Measurements from ENCODE around the gene CCDC141.

DNA sequence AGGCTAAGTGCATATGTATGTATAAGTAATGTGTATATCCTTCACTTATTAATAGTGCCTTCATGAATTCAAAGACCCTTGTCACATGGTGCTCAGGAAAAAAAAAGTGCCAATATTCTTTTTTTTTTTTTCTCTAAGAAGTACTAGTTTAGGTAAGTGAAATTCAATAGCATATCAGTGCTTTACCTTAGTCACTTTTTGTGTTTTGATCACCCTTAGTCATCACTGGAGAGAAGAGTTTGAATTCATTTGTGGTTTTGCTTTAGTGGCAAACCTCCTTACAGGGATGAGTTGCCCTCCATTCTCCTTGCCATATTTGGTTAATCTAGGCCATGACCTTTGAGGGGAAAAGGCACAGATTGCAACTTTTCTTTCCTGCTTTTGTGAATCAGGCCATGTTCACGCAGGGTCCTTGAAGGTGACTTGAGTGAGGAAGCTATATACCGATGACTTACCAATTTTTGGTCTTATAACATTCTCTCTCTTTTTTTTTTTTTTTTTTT is 34.4 kb downstream of the PLEKHA3 start:
- PRO-cap, 2 experiments = no peak in any of the 2 experiments

DNA sequence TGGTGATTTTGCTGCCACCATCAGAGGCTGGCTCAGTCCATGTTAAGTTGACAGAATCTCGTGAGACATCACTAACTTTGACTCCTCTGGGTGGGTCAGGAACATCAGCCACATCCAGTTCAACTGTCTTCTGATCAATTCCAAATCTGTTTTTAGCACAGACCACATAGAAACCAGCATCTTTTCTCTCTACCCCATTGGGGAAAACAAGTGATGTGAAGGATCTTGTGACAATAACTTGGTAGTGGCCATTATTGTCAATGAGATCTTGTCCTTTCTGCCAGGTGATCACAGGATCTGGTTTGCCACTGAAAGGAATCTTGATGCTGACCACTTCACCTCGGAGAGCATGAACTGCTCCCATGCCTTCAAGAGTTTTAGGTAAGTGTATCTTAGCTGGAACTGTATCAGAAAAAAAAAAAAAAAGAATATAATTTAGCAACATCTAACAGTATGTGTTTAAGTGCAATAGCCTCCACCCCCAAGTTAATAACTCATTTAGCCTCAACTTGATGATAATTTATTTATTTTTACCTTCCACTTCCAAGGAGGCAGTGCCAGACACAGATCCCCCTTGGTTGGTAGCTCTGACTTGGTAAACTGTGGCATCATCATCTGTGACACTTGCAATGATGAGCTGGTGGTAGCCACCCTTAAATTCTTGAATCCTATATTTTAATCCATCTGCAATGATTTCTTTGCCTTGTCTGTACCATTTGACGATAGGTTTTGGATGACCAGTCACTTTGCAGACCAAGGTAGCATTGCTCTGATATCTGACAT is 55.4 kb downstream of the PLEKHA3 start:
- PRO-cap, 2 experiments = no peak in any of the 2 experiments

DNA sequence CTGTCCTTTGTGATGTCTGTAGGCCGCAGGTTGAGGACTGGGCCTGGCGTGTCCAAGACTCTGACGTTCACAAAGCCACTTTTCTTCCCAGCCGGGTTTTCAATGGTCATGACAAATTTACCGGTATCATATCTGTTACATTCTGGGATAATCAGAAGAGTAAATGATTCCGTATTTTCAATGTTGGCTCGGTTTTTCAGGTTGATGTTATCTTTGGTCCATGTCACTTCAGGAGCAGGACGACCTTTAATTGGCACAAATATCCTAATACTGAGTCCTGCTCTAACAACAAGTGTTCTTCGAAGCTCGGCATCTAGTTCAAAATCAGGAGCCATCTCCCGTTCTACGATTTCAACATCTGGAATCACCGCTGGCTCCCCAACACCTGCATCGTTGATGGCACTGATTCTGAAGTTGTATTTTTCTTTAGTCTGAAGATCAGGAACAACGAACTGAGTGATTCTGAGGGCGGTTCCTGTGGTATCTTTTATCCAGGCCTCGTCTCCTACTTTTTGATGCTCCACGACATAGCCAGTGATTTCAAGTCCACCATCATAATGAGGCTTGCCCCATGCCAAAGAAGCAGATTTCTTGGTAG is 95.6 kb downstream of the PLEKHA3 start:
- PRO-cap, 2 experiments = no peak in any of the 2 experiments

DNA sequence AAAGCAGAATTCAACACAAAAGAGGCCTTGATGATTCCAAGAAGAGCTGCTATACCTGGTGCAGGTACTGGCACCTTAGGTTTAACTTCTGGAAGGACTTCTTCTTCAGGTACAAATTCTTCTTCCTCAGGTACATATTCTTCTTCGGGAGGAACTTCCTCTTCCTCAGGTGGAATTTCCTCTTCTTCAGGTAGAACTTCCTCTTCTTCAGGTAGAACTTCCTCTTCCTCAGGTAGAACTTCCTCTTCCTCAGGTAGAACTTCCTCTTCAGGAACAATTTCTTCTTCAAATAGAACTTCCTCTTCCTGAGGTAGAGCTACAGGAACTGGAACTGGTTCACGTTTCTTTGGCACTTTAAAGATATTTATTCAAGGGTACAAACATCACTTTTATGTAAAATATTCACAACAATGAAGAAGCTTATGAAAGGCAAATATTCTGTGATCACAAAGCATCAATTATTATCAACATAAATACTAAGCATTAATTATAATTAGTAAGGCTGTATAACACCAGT is 129.6 kb downstream of the TTN start:
- PRO-cap, 2 experiments = no peak in any of the 2 experiments

GRCh38 chr2:178715215-178716017 is 91.8 kb downstream of the TTN start:
- PRO-cap, 2 experiments = no peak in any of the 2 experiments

- PRO-cap, 2 experiments = no peak in any of the 2 experiments
Measured at GRCh38 chr2:179049001-179050406, at the start of gene CCDC141. Gene CCDC141 (minus strand): TSS chr2:179050137.

DNA sequence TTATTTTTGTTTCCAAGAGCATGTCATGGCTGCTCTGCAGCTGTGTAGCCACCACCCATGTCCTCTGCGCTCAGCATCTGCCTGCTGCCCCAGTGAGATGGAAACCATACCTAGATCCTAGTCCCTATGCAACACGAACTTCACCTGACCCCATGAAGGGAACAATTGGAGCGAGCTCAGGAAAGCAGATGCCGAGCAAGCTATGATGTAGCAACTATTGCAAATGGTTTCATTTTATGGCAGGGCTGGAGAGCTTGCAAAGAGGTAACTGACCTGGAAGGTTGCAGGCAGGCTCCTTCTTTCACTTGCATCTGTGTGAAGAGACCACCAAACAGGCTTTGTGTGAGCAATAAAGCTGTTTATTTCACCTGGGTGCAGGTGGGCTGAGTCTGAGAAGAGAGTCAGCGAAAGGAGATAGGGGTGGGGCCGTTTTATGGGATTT is 1.4 kb upstream of the CCDC141 start:
- PRO-cap, 2 experiments = no peak in any of the 2 experiments

DNA sequence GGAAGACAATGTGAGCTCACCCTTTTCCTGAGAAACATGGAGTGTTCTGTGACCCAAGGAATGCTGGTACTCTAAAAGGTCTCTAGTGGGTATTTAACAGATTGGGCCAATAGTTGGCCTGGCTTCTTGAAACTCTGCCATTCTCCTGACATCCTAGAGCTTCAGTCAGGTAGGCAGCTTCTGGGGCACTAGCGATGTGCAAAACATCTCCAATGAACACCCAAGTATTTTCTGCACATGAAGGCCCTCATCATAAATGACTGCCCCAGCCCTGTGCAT is 294.6 kb upstream of the SESTD1 start:
- PRO-cap, 2 experiments = no peak in any of the 2 experiments

- PRO-cap, 2 experiments = no peak in any of the 2 experiments
Measured at GRCh38 chr2:179584811-179585153, 276.6 kb downstream of the ZNF385B start.

GRCh38 chr2:179594305-179594576 is 267.2 kb downstream of the ZNF385B start:
- PRO-cap, 2 experiments = no peak in any of the 2 experiments

GRCh38 chr2:179745432-179746300 is 115.7 kb downstream of the ZNF385B start:
- PRO-cap, 2 experiments = peak in 1 of 2 experiments; most common minus-strand start chr2:179745695 (in 1)

GRCh38 chr2:179860092-179860718 is 1.2 kb downstream of the ZNF385B start:
- PRO-cap, 2 experiments = no peak in any of the 2 experiments

GRCh38 chr2:181013080-181014120 is 33.0 kb downstream of the UBE2E3 start:
- PRO-cap, 2 experiments = no peak in any of the 2 experiments

- PRO-cap, 2 experiments = no peak in any of the 2 experiments
Measured at GRCh38 chr2:181016670-181017175, 36.3 kb downstream of the UBE2E3 start.

DNA sequence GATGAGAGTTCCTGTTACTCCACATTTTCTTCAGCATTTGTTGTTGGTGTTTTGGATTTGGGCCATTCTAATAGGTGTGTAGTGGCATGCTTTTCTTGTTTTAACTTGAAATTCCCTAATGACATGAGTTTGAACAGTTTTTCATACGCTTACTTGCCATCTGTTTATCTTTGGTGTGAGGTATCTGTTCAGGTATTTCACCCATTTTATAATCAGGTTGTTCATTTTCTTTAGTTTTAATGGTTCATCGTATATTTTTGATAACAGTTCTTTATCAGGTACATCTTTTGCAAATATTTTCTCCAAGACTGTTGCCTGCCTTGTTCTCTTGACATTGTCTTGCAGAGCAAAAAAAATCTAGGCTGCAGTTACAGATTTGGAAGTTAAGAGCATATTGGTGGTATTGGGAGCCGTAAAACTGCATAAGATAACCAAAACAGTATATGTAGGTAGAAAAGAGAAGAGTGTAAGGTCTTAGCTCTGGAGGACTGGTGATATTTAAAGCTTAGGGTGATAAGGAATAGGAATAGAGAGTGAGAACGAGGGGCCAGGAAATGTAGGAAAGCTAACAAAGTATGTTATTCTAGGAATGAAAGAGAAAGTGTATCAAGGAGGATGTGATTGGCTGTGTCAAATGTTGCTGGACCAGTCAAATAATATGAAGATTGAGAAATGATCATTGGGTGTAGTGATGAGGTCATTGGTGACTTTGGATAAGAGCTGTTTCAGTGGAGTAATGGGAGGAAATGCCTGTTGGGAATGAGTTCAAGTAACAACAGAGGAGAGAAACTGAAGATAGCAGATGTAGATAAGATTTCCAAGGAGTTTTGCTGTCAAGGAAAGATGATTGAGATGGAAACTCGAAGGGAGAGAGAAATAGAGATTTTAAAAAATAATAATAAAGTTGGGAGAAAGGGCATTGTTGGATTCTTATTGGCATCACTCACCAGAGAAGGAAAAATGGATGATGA is 74.2 kb downstream of the UBE2E3 start:
- PRO-cap, 2 experiments = no peak in any of the 2 experiments

DNA sequence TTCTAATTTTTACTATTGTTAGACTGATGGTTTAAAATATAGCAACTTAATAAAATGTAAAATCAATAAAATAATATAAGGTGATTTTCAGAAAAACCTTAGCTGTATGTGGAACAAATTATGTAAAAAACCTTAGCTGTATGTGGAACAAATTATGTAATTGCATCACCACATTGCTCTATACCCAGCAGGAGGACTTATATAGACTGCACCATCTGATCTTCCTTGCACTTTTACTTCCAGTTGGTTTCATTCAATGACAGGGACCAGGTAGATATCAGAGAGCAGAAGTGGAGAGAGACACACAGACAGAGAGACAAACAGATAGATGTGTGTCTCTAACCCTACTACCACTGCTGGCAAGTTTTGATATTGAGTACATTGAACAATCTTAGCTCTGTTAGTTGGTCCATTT is 62.6 kb upstream of the ITGA4 start:
- PRO-cap, 2 experiments = no peak in any of the 2 experiments

DNA sequence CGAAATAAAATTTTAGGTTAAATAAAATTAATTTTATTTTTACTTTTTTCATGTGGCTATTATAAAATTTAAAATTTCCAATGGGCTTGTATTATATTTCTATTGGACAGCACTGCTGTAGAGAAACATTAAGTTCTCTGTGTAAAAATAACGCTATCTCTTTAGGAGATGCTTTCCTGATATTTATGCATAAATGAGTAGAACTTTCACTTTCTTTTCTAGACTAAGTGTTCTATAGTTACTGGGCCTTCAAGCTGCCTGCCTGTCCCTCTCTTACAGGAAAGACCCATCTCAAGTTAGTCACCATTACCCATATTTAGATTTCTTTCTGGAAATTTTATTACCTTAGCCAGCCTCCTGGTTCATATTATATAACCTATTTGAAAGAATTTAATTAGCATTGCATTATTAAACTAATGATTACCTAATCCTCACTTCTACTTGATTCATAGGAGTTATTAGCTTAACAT is 4.8 kb downstream of the ITGA4 start:
- PRO-cap, 2 experiments = no peak in any of the 2 experiments

DNA sequence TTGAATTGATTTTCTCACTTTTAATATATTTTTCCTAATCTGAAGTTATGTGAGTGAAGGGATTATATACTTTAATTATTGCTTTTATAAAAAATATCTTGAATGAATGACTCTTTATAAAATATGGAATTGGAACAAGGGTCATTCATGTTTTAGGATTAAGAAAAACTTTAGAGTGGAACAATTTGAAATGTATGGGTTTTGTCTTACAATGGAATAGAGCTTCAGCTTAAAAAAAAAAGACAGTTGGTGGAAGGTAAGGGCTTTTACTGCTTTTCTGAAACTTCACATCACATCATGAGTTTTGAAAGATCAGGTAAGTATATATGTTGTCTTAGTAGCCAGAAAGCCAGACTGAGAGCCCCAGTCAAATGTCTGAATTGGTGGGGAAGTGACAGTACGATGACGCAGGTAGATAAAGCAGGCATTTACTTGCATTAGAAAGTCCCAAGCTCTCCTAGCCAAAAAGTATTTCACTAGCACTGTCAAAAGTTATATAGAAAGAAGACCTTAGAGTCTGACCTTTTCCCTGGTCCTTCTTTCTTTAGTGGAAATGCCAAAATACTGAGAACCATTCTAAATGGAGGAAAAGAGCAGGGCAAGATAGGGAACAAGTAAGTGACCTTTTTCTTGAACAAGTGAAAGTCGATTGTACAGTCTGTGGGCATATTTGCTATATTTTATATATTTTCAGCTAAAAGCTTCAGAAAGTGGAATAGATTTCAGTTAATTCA is 10.0 kb downstream of the ITGA4 start:
- PRO-cap, 2 experiments = no peak in any of the 2 experiments

- PRO-cap, 2 experiments = no peak in any of the 2 experiments
Measured at GRCh38 chr2:181728782-181729056, 48.4 kb upstream of the NEUROD1 start.

GRCh38 chr2:181861309-181861725 is 30.2 kb upstream of the ITPRID2 start:
- PRO-cap, 2 experiments = no peak in any of the 2 experiments